ENCODE measurements around a stretch of chr6.

GRCh38 chr6:13813383-13814389, 671 bp downstream of the MCUR1 start:
- PRO-cap = bidirectional peak, plus-strand start at chr6:13813922, minus-strand start at chr6:13813818; bidirectional peak, plus-strand start at chr6:13814284, minus-strand start at chr6:13814175

- PRO-cap = no peak
Measured at GRCh38 chr6:14132267-14132702, 14.7 kb downstream of the CD83 start.

DNA sequence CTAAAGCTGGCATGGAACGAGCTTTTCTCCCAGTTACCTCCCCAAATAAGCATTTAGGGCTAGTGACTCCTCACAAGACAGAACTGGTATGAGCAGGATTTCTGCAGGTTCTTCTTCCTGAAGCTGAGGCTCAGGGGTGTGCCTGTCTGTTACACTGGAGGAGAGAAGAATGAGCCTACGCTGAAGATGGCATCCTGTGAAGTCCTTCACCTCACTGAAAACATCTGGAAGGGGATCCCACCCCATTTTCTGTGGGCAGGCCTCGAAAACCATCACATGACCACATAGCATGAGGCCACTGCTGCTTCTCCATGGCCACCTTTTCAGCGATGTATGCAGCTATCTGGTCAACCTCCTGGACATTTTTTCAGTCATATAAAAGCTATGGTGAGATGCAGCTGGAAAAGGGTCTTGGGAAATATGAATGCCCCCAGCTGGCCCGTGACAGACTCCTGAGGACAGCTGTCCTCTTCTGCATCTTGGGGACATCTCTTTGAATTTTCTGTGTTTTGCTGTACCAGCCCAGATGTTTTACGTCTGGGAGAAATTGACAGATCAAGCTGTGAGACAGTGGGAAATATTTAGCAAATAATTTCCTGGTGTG, 17.7 kb downstream of the CD83 start:
- PRO-cap = no peak

DNA sequence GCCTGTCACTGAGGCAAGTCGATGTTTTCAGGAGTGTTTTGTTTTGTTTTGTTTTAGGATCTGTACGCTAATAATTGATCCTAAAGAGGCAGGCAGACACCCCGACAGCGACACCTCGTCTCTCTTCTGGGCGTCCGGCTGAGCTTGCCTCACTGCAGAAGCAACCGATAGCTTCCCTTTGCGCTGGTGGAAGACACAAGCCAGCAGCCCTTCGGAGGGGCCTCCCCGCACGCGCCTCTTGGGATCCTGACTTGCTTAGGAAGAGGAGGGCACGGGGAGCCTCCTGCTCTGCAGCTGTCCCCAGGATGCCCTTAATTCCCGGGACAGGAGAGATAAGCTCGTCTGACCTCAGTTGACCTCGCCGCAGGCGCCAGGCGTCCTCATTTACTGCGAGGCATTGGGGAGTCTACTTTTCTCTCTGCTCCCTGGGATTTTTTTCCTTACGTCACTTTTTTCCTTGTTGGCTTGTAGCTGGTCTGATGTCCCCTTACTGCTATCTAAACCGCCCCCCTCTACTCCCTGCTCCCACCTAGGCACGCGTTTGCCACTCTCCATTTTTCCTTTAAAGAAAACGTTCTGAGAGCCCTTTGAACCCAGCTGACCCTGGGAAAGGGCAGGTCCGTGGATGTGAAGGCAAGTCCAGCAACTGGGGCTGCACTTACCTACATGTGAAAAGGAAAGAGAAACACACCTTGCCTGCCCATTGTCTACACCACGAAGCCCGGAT, 94.1 kb downstream of the CD83 start:
- PRO-cap = no peak

GRCh38 chr6:14441395-14441968, 323.9 kb downstream of the CD83 start:
- PRO-cap = no peak

- PRO-cap = no peak
Measured at GRCh38 chr6:14717187-14717742, 528.6 kb upstream of the JARID2 start.

GRCh38 chr6:14966497-14966793, 279.4 kb upstream of the JARID2 start:
- PRO-cap = no peak

- PRO-cap = no peak
Measured at GRCh38 chr6:15243423-15243929, 2.4 kb upstream of the JARID2 start.

- PRO-cap = no peak
Measured at GRCh38 chr6:15253575-15254746, 8.1 kb downstream of the JARID2 start.

GRCh38 chr6:15255892-15256537, 10.1 kb downstream of the JARID2 start:
- PRO-cap = no peak

DNA sequence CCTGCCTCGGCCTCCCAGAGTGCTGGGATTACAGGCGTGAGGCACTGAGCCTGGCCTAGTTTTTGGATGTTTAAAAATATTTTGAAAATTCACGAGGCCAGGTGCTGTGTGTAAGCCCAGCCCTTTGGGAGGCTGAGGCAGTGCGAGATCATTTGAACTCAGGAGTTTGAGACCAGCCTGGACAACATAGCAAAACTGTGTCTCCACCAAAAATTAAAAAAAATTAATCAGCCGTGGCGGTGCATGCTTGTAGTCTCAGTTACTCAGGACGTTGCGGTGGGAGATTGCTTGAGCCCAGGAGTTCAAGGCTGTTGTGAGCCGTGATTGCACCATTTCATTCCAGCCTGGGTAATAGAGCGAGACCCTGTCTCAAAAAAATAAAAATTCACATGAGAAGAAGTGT, 45.0 kb downstream of the JARID2 start:
- PRO-cap = no peak

DNA sequence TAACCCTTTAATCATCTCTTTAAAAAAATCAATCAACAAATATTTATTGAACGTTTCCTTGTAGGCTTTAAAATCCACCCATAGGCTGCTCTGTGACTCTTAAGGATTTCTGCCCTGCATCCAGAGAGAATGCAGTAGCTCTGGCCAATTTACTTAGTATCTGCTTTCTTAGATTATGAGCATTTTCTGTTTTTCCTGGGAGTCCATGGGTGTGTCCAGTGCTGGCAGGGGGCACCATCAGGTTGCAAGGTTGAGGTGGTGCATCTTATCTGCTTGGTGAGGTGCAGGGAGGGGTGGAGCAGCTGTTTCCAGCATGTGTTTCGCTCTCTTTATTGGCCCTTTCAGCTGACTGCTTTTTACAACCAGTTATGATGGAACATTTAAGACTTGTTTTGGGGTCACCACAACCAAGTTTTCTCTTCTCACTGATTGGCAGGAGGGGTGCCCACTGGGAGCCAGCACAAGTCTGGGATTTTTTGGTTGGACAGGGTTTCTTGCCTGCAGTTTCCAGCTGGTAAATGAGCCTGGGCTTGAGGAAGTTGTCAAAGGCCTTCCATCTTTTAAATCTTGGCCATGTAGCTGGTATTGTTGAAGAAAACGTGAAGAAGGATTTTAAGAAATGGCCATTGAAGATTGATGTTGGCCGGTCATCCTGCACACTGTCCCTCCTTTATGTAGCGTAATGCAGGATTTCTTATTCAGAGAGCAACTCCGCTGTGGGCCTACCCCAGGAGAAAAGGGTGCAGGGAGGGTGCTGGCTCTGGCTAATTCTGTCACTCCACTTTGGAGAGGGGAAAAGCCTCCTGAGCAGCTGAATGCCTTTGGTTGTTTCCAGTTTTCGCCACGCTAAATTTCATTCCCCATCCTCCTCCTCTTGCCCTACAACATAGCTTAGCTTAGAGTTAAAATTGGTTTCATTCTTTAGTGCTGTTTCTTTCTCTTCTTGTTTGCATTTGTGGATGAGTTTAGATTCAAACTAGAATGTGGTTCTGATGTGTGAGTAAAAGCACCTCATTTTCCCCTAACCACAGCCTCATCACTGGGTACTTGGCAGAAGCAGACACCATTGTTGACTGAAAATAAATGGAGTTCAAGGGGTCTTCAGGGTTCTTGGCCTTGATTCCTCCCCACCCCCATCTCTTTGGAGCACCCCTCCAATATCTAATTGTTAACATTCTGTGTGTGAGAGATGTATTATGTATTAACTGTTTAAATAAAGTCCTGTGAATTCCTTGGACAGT, 59.2 kb downstream of the JARID2 start:
- PRO-cap = no peak

DNA sequence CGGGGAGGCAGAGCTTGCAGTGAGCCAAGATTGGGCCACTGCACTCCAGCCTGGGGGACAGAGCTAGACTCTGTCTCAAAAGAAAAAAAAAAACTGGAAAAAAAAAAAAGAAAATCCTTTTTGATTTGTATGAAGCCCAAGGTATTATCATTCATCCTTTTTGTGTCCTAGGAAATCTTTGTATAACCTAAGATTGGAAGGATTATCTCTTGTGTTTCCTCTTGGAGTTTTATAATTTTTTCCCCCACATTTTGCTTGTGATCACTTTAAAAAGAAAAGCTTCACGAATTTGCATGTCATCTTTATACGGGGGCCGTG, 78.2 kb downstream of the JARID2 start:
- PRO-cap = no peak

GRCh38 chr6:15402356-15403133, 156.7 kb downstream of the JARID2 start:
- PRO-cap = no peak

GRCh38 chr6:15448612-15449067, 202.8 kb downstream of the JARID2 start:
- PRO-cap = no peak

- PRO-cap = no peak
Measured at GRCh38 chr6:15504528-15505445, 158.0 kb downstream of the DTNBP1 start.

DNA sequence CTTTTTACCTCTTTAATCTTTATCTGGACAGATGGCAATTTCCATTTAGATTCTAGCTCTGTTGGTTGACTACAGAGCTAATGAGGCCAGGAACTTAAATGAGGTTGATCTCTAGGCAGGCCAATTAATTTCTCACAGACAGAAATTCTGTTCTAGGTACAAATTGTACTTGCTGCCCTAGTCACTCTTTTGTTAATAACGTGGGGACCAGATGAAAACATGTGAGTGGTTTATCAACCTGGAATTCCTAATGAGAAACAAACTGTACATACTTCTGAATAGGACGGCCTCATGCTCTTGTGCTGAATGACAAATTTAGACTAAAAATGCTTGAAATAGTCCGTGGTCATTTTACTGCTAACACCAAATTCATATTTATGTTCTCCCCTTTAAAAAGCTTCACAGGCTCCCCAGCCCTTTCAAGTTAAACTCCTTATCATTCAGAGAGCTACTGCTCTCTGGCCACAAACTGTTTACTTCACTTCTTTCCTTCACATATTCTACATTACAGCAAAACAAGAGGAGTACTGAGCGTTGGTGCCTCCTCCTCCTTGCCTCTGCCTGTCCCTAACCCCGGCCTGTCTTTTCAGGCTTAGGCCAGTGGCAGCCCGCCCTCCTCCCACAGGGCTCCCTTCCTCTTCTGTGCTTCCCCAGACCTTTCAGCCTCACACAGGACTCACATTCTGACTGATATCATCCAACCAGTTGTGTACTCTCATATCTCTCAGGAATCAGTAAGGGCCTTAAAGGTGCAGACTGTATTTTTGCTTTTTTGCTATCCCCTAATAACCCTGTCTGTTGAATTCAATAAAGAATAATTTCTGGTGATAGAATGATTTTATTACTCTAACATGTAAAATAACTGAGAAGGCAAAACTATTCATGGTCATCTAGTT, 41.3 kb downstream of the DTNBP1 start:
- PRO-cap = unidirectional peak, minus-strand start at position 559 of the sequence; unidirectional peak, minus-strand start at position 642 of the sequence

DNA sequence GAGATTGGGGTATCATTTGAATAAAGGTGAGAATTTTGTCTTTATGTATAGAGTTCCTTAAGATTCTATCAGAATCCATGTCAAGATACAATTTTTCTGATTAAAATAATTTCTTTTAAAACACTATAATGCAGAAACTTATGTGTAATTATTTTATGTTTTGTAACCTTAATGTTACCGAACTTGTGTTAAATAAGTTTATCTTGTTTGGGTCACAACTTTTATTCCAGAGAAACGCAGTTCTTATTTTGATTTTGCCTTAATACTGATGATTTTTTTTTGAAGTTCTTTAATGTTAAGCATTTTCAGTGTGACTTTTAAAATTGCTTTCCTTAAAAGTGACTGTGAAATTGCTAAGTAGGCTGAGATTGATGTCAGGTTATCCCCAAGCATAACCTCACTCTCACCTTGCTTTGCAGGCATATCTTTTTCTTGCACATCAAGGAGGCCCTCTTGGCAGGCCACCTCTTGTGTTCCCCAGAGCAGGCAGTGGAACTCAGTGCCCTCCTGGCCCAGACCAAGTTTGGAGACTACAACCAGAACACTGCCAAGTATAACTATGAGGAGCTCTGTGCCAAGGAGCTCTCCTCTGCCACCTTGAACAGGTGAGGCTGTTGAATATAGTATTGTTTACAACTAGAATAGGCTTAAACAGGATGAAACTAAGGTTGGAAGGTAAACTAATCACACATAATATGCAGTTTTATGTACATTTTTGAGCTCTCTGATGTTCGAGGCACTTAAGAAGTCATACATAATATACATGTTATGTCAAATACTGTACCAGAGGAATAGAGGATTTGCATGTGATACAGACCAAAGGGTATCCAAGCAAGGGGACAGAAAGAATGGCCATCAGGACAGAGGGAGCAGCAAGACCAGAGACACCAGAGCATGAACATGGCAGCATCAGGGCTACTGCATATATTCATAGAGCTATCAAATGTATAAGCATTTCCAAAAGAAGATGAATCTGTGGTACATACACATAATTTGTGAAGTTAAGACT, 12.6 kb downstream of the MYLIP start:
- PRO-cap = no peak

DNA sequence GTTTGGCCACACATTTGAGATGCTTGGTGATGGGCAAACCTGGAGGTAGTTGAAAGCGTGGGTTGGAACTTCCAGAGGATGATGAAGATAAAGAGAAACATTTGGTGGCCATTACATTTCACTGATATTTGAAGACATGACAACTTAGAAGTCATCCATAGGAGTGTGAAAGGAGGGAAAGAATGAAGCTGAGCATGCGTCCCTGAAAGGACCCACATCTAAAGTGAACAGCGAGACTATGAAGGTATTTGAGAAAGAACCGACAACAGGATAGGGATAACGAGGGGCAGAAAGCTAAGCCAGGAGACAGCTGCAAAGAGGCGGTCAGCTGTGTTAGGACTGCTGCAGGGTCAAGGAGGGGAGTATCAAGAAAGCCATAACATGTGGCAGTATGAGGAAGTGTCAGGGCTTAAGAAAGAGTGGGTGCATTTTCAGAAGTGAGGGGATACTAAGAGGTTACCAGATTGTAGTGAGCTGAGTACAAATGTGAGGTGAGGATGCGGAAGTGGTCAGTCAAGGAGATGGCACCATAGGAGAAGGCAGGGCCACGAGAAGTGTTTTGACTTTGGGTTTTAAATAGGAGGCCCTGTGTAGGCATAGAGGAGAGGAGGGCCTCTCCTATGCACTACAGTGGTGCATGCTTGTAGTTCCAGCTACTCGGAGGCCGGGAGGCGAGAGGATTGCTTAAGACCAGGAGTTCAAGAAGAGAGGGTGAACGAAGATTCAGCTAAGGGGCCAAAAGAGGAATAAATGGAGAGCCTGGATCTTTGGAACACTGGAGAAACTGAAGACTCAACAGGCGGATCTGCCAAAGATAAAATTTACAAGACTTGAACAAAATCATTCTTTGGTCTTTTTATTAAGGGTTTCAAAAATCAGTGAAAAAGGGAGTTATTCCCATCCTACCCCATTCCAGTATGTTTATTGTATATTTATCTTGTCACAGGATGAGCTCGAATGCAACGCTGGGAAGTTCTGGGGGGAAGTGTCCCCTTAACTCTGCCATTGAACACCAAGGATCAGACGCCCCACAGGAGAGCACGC, 21.4 kb downstream of the MYLIP start:
- PRO-cap = no peak

DNA sequence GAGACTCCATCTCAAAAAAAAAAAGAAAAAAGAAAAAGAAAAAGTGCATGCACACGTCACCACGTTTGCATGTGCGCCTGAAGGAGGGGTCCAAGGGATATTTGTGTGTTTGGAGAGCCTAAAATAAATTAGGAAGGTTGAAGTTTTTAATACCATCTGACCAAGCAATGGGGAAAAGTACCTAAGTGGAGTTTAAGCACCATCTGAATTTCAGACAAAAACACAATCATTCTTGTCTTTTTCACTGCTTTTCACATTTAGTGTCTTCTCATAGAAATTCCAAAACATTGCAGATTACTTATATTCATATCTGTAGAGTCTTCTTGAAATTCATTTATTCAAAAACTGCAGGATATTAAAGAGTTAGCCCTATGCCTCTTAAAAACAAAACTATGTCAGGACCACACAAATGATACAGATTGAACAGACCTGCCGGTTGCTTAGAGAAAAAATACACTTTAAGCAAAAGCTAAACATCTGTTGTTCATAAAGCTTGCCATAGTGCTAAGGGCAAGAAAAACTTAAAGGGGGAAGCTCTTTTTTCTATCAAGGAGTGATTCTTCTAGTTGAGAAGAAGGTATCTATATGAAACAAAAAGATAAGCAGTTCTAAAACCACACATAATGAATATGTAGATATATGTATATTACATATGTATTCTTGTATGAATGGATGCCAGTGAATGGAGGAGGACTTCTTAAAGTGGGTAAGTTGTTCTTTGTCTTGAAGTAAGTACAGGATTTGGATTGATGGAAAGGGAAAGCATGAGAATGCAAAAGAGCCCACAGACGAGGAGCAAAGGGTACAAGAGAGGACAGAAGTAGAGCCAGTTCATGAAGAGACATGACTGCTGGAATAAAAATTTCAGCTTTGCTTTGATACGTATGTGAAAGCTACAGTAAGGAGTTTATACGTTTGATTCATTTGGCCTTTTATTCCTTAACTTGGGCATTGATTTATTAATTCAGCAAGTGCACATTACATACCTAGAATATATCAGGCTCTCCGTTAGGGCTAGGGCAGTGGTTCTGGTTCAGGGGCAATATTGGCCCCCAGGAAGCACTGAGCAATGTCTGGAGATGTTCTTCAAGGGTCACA, 22.8 kb downstream of the MYLIP start:
- PRO-cap = no peak